Measurements from ENCODE around the genes MORN5 and OR1L1.

DNA sequence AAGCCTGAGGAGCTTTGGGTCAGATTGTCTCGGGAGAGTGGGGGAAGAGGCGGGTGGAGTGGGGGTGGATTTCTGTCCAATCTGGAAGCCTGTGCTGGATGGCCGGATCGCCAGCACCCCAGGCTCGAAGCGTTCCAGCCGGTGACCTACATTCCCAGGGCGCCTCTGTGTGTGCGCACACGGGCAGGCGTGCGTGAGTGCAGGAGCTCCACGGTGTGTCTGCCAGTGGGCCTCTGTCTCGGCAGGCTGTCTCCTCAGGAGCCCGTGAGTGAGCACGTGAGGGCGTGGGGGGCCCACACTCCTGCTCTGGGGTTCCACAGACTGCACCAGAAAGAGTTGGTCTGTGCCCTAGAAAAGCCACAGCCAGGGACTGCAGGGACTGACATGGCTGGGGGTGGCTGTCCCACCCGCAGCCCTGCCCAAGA, 74.2 kb upstream of the DAB2IP start:
- RRBS, result 77% methylated on average over 4 of the region's 18 CpGs

DNA sequence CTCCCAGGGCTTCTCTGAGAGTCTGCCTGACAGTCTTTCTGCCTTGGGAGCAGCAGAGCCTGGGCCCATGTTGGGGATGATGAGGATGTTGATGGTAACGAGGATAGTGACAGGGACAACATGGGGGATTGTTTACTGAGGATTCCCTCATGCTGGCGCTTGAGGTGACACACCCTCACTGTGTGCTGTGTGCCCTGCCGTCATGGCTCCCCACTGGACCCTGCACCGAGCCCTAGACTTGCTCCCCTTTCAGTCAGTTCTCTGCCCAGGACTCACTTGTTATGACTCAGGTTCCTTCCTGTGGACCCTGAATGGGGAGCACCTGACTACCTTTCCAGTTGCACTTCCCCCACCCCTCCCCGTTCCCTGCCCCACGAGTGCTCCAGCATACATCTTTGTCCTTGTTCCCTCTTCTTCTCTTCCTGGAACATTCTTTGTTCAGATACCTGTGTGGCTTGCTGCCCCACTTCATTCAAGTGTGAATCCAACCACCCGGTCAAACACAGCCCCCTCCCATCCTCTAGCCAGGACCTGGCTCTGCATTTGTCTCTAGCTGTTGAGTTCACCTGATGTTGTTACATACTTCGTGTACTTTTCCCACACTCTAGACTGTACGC, 72.6 kb downstream of the DAB2IP start:
- RRBS, result no CpG with 5 or more reads among the region's 9 CpGs

GRCh38 chr9:121743998-121745042, 92.9 kb downstream of the DAB2IP start:
- RRBS, result no CpG with 5 or more reads among the region's 19 CpGs

DNA sequence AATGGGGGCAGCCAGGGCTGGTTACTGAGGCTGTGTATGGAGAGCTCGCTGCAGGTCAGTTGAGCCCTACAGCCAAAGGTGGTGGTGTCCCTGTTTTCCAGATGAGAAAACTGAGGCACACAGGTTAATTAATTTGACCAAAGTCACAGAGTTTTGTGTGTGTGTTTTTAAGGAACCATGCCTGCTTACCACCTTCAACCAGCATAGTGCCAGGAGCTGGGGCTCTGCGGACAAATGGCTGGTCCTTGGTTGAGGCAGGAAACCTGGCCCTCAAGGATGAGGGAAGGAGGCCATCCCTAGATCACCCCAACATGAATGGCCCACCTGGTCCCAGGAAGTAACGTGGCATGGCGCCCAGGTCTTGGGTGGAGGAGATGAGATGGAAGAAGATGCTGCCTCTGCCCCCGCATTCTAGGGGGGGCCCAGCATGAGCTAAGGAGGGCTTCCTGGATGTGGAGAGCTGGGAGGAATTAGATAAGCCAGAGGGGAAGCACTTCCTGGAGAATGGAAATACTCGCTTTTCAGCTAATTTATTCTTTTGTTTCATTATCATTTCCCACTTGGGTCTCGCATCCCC, 94.9 kb downstream of the DAB2IP start:
- RRBS, result no CpG with 5 or more reads among the region's 7 CpGs

DNA sequence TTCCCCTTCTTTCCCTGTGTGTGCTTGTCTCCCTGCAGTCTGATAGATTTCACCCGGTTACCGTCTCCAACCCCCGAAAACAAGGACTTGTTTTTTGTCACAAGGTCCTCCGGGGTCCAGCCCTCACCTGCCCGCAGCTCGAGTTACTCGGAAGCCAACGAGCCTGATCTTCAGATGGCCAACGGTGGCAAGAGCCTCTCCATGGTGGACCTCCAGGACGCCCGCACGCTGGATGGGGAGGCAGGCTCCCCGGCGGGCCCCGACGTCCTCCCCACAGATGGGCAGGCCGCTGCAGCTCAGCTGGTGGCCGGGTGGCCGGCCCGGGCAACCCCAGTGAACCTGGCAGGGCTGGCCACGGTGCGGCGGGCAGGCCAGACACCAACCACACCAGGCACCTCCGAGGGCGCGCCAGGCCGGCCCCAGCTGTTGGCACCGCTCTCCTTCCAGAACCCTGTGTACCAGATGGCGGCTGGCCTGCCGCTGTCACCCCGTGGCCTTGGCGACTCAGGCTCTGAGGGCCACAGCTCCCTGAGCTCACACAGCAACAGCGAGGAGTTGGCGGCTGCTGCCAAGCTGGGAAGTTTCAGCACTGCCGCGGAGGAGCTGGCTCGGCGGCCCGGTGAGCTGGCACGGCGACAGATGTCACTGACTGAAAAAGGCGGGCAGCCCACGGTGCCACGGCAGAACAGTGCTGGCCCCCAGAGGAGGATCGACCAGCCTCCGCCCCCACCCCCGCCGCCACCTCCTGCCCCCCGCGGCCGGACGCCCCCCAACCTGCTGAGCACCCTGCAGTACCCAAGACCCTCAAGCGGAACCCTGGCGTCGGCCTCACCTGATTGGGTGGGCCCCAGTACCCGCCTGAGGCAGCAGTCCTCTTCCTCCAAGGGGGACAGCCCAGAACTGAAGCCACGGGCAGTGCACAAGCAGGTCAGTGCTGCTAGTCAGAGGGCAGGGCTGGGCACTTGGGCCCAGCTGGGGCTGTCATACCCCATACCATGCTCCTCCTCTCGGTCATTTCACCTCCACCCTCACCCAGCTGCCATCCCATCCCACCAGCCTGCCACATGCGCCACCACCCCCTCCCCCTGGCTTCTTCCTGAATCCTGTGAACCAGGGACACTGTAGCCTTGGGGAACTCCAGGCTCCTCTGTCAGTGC, 121.5 kb downstream of the DAB2IP start:
- RRBS, result 91% methylated on average over 14 of the region's 59 CpGs

GRCh38 chr9:121972525-121973331, 120.4 kb downstream of the TTLL11 start:
- RRBS, result no CpG with 5 or more reads among the region's 11 CpGs

- RRBS, result no CpG with 5 or more reads among the region's 2 CpGs
Measured at GRCh38 chr9:122065723-122066435, 27.2 kb downstream of the TTLL11 start.

- RRBS, result no CpG with 5 or more reads among the region's 11 CpGs
Measured at GRCh38 chr9:122115857-122116633, 22.9 kb upstream of the TTLL11 start.

DNA sequence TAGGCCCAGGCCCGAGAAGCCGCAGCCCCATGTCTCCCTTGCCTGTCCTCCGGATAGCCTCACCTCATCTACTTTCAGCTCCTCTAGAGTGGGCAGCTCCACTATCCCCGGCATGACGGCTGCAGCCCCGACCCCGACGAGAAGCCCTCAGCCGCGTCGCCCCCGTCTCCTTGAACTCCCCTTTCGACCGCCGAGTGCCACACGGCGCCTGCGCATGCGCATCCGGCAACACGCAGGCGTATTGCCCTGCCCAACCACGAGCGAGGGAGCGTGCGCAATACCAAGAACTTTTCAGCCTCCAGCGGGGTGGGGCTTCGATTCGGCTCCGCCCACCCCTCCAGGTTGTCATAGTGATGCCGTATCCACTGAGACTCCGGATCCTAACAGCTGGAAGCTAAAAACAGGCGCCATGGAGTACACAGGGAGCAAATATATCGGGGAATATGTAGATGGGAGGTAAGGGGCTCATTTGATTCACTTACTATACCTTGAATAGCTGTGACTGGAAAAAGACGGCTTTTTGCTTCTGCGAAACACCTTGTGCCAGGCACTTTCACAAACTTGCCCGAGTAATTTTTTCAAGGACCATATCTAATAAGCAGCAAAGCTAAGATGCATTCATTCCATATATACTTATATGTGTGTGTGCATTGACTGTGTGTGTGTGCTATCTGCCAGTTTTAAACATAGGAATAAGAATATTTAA, at the start of gene MORN5:
MORN5 (plus strand) TSS at position 345 of the 706 bp plus-strand sequence.
- RRBS, result 2% methylated on average over 9 of the region's 37 CpGs

- RRBS, result no CpG with 5 or more reads among the region's 11 CpGs
Measured at GRCh38 chr9:122463806-122464868, 13.6 kb downstream of the OR1J1 start.

- RRBS, result no CpG with 5 or more reads among the region's 8 CpGs
Measured at GRCh38 chr9:122661266-122661932, at the start of gene OR1L1. OR1L1 (plus strand) TSS chr9:122661716.

- RRBS, result no CpG with 5 or more reads among the region's 11 CpGs
Measured at GRCh38 chr9:122826927-122827605, 1.3 kb downstream of the PDCL start.

- RRBS, result no CpG with 5 or more reads among the region's 5 CpGs
Measured at GRCh38 chr9:122835313-122835777, 7.0 kb upstream of the PDCL start.

- RRBS, result no CpG with 5 or more reads among the region's 6 CpGs
Measured at GRCh38 chr9:122904415-122904746, 778 bp downstream of the RC3H2 start.

DNA sequence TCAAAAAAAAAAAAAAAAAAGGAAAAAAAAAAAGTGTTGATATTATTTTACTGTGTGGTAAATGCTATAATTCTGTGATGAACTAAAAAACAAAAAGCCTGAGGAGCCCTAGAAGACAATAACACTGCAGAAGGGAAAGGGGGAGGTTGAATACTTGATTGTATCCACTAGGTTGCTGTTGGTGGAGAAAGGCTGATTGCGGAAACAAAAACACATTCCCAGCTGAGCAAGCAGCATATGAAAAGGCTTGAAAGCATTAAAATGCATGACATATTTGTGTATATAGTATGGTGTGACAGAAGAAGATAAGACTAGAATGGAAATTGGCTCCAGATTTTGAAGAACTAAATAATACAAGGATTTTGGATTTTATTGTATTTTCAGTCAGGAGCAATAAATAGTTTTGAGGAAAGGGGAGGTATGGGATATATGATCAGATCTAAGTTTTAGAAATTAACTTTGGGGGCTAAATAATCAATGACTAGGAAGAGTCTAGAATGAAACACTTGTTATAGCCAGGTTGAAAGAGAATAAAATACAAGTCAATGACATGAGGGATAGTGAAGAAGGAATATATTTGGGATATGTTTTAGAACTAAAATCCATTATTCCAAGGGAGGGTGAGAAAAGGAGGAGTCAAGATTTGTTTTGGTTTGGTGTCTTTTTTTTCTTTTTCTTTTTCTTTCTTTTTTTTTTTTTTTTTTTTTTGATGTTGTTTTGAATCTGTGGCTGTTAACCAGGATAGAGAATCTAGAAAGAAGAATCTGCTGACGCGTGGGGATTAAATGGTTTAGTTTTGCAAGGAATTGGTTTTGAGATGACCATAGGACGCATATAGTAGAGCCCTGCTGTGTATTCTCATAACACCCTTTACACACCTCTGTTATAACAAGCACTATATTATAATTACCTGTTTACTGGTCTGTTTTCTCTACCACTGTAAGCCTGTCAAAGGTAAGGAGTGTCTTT, 9.2 kb downstream of the RABGAP1 start:
- RRBS, result no CpG with 5 or more reads among the region's 4 CpGs

DNA sequence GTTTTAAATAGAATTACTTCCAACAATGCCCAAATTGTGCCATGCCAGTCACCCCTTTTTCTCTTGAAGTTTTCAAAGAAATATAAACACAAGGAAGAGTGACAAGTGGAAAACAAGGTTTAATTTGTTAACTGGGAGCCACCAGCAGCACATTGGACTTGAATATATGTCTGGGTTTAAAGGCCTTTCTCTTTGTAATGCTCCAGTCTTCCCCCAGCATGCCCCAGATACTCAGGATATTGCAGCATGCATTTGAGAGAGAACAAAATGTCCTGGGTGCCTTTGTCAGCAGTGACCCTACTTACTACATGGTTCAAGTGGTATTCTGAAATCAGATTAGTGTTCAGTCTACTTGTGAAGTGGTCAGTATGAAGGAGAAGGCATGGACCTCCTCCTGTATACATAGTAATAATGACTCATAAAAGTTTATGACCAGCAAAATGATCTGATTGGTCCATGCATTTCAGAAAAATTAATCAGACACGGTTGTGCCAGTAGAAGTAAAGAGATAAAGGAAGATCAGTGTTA, 25.3 kb downstream of the GPR21 start:
- RRBS, result no CpG with 5 or more reads among the region's 1 CpG

- RRBS, result no CpG with 5 or more reads among the region's 1 CpG
Measured at GRCh38 chr9:123074227-123074531, 40.7 kb downstream of the GPR21 start.

DNA sequence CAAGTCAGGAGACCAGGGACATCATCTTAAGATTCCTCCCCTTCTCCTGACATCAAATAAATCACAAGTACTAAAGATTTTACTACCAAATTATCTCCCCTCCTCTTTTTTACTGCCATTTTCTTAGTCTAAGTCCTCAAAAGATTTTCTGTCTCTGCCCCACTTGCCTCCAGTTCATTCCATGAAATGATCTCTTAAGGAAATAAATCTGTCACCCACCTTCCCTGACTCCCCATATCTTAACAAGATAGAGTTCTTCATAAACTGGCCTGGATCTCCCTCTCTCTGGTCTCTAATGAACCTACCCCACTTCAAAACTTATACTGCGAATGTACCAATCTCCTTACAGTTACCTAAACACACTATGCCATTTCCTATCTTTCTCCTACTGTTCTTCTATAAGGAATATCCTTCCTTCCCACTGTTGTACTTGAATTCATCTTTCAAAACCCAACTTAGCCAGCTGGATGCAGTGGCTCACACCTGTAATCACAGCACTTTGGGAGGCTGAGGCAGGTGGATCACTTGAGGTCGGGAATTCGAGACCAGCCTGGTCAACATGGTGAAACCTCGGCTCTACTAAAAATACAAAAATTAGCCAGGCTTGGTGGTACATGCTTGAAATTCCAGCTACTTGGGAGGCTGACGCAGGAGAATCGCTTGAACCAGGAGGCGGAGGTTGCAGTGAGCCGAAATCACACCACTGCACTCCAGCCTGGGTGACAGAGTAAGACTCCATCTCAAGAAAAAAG, 36.6 kb downstream of the STRBP start:
- RRBS, result no CpG with 5 or more reads among the region's 8 CpGs

GRCh38 chr9:123380236-123380953, 24.4 kb downstream of the CRB2 start:
- RRBS, result no CpG with 5 or more reads among the region's 7 CpGs

GRCh38 chr9:123453768-123454298, 97.8 kb downstream of the CRB2 start:
- RRBS, result no CpG with 5 or more reads among the region's 7 CpGs